Left lung (tissue), 1 donor: Measurements from ENCODE around the gene TMEM161A.

GRCh38 chr19:18928967-18929775, 9.7 kb downstream of the DDX49 start:
- PRO-cap = unidirectional peak, minus-strand start at chr19:18929419; unidirectional peak, plus-strand start at chr19:18929504

DNA sequence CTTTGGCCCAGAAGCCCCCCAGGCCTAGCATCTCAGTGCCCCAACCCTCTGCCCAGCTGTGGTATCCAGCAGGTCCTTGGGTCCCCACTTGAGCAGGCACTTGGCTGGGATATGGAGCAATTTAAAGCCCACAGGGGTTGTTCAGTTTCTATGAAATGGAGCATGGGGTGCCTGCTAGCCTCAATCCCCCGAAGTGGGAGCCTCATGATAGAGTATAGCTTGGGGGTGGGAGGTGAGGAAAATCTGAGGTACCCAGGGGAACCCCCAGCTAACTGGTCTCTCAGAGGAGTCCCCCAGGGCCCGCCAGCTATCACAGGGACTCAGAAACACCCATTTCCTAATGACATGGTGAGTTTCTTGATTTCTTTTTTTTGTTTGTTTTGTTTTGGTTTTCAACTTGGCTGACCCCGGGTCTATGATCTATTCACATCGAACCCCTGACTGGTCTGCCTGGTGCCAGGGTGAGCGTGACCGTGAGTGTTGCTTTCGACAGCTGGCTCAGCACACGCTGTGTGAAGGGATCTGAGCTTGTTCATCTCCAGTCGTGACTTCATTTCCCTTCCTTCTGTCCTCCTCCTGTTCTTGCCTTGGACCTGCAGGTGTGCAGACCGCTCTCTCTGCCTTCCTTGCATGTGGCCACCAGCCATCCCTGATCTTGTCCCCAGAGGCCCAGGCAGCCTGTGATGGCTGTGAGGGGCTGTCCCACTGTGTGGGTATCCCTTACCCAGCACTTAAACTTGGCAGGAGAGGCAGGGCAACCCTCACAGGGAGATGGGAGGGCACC, 26.4 kb downstream of the TMEM161A start:
- PRO-cap = no peak

GRCh38 chr19:19138182-19138770, at the start of gene TMEM161A:
TMEM161A (minus strand) TSS chr19:19138478.
- PRO-cap = bidirectional peak, plus-strand start at chr19:19138638, minus-strand start at chr19:19138413

DNA sequence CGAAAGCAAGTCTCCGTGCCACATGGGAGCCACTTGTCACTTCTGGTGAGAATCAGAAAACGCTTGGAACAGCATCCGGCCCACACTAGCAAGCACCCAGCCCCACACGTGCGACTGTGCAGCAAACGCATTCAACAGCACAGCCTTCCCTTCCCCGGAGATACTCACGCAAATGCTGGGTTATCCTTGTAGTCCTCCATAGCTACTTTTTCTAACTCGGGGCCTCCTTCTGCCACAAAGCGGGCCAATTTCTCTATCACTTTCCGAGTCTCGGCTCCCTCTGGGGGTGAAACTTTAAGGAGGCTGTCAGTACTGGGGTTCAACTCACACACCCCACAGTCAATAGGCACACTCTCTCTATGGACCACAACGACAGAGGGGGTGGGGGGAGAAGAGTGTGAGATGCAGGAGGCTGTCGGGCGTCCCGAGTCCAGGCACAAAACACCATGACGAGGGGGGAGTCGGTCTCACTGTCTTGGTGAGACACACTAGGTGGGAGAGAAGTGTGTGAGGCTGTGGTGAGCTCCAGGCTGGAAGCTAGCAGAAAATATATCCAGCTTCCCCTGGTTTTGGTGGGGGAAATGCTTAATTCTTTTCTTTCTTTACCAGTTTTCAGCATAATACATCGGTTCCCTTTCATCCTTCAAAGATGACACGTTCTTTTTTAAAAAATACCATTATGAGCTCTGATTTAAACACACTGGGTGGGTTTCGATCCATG, 16.6 kb downstream of the SUGP1 start:
- PRO-cap = no peak

GRCh38 chr19:19342897-19343732, 22.5 kb downstream of the MAU2 start:
- PRO-cap = no peak

GRCh38 chr19:19357871-19358560, 37.4 kb downstream of the MAU2 start:
- PRO-cap = no peak

DNA sequence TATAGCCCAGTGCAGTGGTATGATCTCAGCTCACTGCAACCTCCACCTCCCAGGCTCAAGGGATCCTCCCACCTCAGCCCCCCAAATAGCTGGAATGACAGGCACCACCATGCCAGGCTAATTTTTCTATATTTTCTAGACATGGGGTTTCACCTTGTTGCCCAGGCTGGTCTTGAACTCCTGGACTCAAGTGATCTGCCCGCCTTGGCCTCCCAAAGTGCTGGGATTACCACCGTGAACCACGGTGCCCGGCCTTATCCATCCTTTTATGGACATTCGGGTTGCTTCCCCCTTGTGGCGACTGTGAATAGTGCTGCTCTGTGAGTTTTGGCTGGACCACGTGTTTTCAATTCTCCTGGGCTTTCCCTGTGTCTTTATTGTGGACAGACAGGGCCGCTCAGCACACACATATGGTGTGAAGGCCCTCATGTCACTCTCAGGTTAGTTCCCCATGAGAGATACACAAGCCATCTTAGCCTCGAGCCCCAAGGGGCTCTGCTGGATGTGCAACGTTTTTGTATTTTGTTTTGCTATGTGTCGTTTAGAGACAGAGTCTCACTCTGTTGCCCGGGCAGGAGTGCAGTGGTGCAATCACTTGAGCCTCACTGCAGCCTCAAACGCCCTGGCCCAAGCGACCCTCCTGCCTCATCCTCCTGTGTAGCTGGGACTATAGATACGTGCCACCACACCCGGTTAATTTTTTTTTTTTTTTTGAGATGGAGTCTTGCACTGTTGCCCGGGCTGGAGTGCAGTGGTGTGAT, 40.5 kb downstream of the MAU2 start:
- PRO-cap = no peak

DNA sequence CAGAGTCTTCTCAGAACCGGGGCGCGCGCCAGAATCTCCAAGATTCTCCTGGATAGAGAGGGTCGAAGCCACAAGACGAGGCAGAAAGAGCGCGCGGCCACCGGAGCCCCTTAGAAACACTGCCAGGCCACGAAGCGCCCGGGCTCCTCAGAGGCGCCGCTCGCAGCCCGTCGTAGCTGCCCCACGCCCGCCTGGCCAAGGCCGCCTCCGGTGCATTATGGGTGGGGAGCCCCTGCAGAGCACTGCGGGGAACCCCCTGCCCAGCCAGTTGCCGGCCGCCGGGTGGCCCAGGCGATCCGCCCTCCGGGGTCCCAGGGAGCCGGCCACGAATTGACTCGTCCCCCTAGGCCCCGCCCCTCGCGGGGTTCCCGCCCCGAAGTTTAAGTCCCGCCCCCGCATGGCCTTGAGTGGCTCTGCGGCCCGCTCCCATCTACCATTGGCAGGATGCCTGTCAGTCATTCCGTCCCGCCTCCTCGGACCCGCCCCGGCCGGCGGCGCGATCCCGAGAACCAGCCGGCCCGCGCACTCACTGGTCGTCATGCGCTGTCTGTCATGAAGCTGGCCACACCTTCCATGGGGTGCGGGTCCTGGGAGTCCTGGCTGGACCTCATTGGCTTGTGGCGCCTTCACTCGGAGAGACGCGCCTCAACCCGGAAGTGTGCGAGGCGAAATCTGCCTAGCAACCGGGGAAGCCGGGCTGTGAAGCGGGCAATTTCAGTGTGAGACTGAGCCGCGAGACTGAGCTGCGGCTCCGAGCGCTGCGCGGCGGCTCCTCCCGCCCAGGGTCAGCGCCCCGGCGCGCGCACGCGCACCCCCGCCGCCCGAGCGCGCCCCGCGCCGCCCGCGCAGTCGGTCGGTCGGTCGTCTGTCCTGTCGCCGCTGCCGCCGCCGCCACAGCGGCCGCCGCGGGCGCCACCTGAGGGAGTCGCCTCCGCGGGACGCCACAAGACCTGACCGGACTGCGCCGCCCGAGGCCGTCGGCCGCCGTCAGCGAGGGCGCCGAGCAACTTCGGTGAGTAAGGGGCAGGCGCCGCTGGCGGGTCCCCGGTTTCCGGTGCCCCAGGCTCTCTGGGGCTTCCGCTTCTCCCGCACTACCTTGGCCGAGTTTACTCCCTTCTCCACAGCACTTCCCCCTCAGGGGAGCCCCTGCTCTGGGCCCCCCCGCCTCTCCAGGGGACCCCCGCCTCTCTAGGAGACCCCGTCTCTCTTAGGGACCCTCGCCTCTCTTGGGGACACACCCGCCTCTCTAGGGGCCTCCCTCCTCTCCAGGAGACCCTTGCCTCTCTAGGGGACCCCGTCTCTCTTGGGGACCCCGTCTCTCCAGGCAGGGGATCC, 19.9 kb upstream of the GATAD2A start:
- PRO-cap = unidirectional peak, minus-strand start at position 193 of the sequence; bidirectional peak, plus-strand start at position 820 of the sequence, minus-strand start at position 332 of the sequence

DNA sequence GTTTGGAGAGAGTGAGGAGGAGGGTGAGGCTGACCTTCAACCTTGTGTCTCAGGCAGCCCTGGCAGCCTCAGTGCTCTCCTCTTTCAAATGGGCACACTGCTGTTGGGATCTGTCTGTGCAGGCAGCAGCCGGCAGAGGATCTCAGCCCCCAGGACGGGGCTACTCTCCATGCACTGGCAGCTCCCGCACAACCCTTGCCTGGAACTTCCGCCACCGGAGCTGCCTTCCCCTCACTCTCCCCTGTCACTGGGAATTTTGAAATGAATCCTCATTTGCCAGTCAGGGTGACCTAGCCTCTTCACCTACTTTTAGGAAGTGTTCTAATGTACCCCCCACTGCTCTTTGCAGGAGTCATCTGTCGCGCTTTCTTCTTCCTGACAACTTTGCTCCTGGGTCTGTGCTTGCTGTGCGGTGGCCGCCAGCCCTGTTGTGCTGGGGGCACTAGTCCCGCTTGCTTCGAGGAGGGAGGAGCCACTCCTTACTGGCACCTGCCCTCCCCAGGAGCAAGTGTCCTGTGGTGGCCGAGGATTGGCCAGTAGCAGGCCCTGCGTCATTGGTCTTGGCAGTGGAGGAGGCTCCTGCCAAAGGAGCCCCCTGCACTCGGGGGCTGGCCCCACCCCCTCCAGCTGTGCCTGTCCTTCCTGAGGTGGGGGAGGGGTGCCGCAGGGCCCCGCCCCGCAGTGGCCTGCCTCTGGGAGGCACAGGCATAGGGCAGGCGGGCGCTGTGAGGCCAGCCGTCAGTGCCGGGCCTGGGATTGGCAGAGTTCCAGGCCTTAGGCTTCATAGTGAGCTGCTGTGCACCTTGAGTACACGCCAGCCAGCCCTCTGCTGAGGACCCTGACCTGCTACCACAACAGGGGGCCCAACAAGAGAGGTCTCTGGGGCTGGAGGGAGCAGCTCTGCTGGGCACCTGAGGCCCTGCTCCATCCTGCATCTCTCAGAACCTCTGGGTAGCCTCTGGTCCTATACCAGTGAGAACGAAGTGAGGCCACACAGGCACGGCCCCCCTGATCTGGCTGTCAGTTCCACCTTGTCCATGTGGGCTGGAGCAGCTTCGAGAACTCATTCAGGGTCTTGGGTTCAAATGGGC, 53.2 kb downstream of the TSSK6 start:
- PRO-cap = no peak

DNA sequence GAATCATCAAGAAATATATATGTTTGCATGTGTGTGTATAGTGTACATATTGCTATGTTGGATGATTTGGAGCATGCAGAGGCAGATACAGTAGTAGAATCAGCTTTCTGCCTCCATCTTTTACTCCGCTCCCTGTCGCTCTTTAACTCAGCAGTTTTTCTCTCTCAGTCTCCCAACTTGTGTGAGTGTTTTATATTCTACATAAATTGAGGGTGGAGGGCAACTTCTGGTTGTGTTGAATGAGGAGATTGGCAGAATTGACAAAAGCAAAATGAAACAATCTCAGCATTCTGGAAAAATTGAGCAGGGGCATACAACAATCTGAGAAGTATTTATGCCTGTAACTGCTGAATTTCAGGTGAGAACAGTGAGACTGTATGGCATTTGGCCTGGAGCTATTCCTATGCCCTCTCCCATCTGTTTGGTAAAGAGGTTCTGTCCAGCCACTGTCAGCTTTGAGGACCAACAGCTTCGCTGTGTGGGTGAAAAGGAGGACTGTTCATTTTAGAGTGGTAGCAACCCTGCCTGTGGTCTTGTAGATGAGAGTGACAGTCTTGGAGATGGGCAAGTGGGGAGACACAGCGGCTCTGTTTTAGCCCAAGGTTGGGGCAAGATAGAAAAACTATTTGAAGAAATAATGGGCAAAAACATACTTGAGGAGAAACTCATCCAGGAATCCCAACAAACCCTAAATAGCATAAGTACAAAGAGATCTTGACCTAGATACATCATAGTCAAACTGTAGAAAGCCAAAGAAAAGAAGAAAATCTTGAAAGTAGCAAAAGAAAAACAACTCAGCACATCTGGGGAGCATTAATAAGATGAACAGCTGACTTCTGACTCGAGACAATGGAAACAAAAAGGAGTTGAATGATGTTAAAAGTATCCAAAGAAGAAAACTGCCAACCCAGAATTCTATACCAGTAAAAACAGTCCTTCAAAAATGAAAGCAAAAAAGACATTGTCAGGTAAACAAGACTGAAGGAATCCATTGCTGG, 47.3 kb downstream of the TSSK6 start:
- PRO-cap = no peak

DNA sequence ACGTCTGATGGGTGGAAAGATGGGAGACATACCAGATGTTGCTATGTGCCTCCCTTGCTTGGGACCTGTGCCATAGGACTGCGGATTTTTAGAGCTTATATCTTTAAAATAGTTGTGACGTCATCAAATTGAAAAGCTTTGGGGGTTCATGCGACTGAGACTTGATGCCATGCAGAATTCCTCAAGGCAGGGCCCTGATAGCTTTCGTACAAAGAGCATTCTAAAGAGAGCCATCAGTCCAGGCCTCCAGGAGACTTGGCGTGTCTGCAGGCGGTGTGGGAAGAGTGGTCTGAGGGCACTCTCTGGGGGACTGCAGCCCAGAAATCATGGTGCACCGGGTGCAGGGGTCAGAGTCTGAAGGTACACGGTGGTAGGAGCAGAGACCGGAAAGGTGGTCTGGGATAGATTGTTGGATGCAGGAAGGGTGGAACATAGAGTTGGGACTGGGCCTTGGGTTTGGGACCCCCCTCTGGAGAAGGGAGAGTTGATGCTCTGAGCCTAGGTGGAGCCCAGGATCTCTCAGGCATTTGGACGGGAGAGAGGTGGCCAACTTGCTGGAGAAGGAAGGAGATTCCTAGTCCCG, 38.0 kb downstream of the TSSK6 start:
- PRO-cap = no peak

DNA sequence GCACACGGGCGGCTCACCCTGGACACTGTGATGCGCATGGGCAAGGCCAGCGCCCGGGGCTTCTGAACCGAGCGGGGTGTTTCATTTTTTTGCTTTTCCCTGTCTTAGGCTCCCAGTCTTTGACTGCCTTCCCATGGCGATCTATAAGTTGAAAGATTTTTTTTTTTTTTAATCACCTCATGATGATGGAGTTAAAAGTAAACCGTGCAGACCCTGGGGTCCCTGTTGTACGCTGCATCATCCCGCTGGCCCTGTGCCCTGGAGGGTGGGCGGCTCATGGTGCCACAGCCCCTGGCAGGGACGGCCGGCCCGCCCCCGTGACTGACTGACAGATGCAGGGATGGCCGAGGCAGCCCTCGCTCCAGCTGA, 9.5 kb downstream of the TSSK6 start:
- PRO-cap = no peak

GRCh38 chr19:19510353-19511203, 4.8 kb downstream of the TSSK6 start:
- PRO-cap = no peak

- PRO-cap = unidirectional peak, plus-strand start at chr19:19516717
Measured at GRCh38 chr19:19516589-19516911, 525 bp downstream of the NDUFA13 start.

GRCh38 chr19:19637334-19637830, 6.1 kb downstream of the GMIP start:
- PRO-cap = no peak

DNA sequence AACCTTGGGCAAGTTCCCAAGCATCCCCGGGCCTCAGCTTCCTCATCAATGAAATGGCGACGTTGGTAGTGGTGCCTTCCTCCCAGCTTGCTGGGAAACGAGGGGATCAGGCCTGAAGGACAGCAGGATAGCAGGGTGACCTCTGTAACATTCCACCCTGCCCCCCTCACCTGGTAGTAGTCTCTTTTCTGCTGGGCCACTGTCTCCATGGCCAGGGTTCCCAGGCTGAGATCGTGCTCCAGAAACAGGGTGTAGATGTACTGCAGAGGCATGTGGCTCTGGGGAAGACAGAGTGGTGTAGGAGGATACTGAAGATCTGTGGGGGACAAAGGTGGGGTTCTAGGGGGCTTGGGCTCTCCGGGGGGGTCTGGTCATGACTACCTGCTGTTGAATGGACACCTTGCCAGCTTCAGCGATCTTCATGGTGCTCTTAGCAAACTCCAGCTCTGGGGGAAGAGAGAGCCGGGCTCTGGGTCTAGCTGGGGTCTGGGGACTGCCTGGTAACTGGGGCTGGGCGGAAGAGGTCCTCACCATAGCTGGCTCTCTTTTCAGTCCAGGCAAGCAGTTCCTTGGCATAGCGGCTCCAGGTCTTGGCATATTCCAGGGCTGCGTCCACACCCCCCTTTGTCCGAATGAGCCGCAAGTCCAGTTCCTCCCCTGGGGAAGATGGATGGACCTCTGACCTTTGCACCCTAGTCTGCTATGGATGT, 3.4 kb downstream of the GMIP start:
- PRO-cap = unidirectional peak, minus-strand start at position 418 of the sequence

GRCh38 chr19:19642430-19643497, 693 bp downstream of the GMIP start:
- PRO-cap = unidirectional peak, plus-strand start at chr19:19642690; bidirectional peak, plus-strand start at chr19:19643312, minus-strand start at chr19:19643247

DNA sequence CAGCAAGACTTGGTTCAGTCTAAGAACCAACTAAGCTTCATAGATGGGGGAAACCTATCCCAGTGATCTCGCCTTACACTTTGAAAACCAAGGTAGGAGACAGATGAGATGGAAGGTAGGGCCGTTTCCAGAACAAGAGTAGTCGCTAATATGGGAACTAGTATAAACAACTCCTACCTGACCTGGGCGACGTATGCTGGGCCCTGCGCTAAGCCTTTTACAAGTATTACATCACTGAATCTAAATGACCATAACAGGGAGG, 753 bp downstream of the ATP13A1 start:
- PRO-cap = no peak

DNA sequence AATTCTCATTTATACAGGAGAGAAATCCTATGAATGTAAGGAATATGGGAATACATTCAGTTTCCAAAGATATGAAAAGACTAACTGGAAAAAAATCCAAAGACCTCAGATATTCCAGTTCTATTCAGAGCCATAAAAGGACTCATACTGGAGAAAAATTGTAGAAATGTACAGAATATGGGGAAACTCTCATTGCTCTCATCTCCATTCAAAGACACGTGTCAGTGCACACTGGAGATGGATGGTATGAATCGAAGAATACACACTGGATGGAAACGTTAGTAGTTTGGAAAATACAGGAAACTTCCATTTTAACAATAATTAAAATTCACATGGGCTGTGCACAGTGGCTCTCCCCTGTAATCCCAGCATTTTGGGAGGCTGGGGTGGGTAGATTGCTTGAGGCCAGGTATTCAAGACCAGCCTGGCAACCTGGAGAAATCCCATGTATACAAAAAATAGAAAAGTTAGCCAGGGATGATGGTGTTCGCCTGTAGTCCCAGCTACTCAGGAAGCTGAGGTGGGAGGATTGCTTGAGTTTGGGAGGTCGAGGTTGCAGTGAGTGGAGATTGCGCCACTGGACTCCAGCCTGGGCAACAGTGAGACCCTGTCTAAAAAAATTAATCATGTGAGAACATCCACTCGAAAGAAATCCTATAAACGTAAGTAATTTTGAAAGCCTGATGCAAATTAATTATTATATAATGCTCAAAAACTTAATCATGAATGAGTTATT, 12.7 kb downstream of the ZNF101 start:
- PRO-cap = no peak

GRCh38 chr19:20237632-20238805, 71.0 kb downstream of the ZNF486 start:
- PRO-cap = bidirectional peak, plus-strand start at chr19:20238585, minus-strand start at chr19:20238440